ENCODE measurements around the gene SCGB1C2.

GRCh38 chr17:137376-137752, at the start of gene SCGB1C2:
Gene SCGB1C2, plus strand, starts transcription at chr17:137569.
- PRO-cap: no peak
- RAMPAGE, long total RNA, 2 experiments: no peak in any of the 2 experiments

DNA sequence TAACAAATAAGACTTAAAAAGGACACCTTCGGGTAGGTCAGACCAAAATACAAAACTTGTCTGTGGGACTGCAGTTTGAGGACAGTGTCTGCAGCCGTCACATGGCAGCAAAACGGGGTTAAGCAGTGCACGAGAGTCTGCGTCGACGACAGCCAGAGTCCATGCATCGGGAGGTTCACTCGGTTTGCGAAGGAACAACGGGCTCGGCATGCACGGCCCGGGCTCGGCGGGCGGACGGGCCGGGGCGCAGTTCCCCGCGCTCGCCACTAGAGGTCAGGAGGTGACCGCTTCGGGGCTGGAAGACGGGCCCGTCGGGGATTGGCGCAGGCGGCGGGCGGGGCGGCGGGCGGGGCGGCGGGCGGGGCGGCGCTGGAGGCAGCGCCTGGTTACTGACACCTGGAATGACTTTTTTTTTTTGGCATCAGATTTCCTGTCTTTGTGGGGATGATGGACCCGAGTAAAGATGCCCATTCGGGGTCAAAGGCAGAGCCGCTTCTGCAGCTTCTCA, 6.4 kb downstream of the SCGB1C2 start:
- PRO-cap: no peak
- RAMPAGE, long total RNA, 2 experiments: no peak in any of the 2 experiments

DNA sequence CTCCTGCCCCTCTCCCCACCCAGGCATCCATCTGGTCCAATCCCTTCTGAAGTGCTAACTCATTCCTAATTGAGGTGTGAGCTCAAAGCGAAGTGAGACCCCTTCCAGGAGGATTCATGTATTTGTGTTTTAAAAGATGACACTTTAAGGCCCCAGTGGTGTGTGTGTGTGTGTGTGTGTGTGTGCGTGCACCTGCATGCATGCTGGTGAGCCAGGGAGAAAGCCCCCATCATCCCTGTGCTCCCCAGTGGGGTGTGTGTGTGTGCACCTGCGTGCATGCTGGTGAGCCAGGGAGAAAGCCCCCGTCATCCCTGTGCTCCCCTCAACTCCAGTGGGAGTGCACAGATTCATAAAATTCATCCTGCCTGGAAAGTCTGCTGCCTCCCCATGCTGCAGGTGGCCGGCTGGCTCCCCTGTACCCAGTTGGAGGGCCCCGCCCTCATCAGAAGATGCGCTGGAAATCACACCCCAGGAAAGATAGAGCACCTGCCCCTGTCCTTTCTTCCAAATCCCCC, 84.7 kb upstream of the DOC2B start:
- PRO-cap: no peak
- RAMPAGE, long total RNA, 2 experiments: start-site peak on the minus strand in 1 of 2 experiments, centred at position 319 of the sequence, 6 reads per replicate

- PRO-cap: no peak
- RAMPAGE, long total RNA, 2 experiments: no peak in any of the 2 experiments
Measured at GRCh38 chr17:349751-350157, 2.9 kb downstream of the RPH3AL start.

DNA sequence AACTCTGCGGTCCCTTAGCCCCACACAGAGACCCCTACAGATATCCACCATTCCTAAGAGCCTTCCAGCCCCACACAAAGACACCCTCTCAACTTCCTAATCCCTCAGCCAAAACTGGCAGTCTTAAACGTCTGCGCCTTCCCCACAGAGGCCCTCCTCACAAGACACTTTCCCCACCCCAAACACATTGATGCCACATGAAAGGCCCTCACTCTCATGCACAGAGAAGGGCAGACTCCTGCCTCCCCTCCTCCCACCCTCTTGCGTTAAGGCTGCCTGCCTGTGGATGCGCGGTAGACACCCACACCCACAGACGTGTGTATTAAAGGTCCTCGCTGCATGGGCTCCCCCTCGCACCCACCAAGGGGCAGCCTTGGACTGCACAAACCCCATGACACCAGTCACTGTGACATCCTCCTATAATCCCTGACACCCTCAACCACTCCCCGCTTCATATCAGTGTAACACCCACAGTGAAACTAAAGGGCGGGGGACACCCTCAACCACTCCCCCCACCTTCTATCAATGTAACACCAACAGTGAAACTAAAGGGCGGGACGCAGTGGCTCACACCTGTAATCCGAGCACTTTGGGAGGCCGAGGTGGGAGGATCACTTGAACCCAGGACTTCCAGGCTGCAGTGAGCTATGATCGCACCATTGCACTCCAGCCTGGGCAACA, 851 bp downstream of the C17orf97 start:
- PRO-cap: no peak
- RAMPAGE, long total RNA, 2 experiments: no peak in any of the 2 experiments

GRCh38 chr17:489722-490660, 79.9 kb downstream of the C17orf97 start:
- PRO-cap: unidirectional peak, plus-strand start at chr17:489946
- RAMPAGE, long total RNA, 2 experiments: no peak in any of the 2 experiments

- PRO-cap: no peak
- RAMPAGE, long total RNA, 2 experiments: no peak in any of the 2 experiments
Measured at GRCh38 chr17:522895-523314, 112.8 kb downstream of the C17orf97 start.

- PRO-cap: no peak
- RAMPAGE, long total RNA, 2 experiments: no peak in any of the 2 experiments
Measured at GRCh38 chr17:596122-596758, 118.4 kb downstream of the VPS53 start.

DNA sequence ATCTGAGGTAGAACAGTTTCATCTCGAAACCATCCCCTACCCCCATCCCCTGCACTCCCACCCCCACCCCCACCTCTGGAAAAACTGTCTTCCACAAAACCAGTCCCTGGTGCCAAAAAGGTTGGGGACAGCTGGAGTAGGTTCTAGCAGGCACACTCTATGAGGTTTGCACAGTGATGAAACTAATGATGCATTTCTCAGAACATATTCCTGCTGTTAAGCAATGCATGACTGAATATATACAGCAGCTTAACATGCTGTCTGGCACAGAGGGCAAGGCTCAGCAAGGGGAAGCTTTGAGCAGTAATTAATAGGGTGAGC, 107.9 kb downstream of the VPS53 start:
- PRO-cap: no peak
- RAMPAGE, long total RNA, 2 experiments: no peak in any of the 2 experiments

- PRO-cap: no peak
- RAMPAGE, long total RNA, 2 experiments: no peak in any of the 2 experiments
Measured at GRCh38 chr17:731725-731992, 737 bp upstream of the TLCD3A start.

DNA sequence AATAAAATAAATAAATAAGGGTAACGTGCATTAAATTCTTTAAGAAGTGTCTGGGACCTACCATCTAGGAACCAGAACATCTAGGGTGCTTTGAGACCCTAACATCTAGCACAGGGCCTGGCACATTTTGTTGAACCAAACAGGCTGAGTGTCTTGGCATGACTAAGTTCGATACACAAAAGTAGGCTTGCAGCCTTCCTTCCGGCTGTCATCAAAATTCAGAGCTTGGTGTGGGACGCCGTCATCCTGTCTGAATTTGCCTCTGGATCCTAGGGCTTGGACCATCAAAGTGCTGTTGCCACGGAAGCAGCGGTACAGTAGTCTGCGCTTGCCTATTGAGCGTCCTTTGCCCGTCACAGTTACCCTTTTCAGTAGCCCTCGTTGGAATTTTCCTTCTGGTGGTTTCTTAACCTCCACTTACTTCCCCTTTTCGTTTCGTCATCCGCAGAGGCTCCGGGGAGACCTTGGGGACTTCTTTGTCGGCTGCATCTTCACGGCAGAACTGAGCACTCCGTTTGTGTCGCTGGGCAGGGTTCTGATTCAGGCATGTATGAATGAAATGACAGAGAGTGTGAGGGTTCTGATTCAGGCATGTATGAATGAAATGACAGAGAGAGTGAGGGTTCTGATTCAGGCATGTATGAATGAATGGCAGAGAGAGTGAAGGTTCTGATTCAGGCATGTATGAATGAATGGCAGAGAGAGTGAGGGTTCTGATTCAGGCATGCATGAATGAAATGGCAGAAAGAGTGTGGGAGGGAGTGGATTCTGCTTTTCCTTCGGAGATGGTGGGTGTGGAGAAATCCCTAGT, 7.9 kb downstream of the TLCD3A start:
- PRO-cap: no peak
- RAMPAGE, long total RNA, 2 experiments: no peak in any of the 2 experiments

GRCh38 chr17:910028-910247, 69.6 kb downstream of the NXN start:
- PRO-cap: unidirectional peak, plus-strand start at chr17:910156
- RAMPAGE, long total RNA, 2 experiments: no peak in any of the 2 experiments

DNA sequence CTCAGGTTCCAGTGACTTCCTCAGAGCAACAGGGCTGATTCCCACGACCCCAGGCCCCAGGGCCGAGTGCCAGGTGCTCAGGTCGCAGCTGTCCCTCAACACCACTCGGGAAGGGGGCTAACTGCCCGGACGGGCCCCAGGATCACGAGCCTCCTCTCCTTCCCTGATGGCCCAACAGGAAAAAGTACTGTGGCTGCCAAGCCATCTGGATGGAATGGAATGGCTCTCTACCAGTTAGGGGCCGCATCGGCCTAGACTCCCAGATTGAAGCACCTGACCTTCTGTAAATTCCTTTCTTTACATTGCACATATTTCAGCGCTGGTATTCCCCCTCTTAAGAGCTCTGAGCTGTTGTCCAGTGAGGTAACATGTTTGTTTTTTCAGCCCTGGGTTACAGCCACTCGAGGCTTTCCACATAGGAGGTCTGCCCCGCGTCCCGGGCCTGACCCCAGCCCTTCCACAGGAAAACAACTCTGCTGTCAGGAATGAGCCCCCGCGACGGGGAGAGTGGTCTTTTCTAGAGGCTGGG, 24.9 kb downstream of the NXN start:
- PRO-cap: no peak
- RAMPAGE, long total RNA, 2 experiments: no peak in any of the 2 experiments

- PRO-cap: unidirectional peak, plus-strand start at chr17:978336; bidirectional peak, plus-strand start at chr17:978629, minus-strand start at chr17:978600
- RAMPAGE, long total RNA, 2 experiments: no peak in any of the 2 experiments
Measured at GRCh38 chr17:977796-978749, 1.5 kb downstream of the NXN start.

- PRO-cap: no peak
- RAMPAGE, long total RNA, 2 experiments: no peak in any of the 2 experiments
Measured at GRCh38 chr17:1045324-1045903, 48.5 kb downstream of the TIMM22 start.

GRCh38 chr17:1078619-1079419, 81.9 kb downstream of the TIMM22 start:
- PRO-cap: no peak
- RAMPAGE, long total RNA, 2 experiments: no peak in any of the 2 experiments

- PRO-cap: no peak
- RAMPAGE, long total RNA, 2 experiments: no peak in any of the 2 experiments
Measured at GRCh38 chr17:1108598-1108714, 71.3 kb downstream of the ABR start.

GRCh38 chr17:1109996-1110521, 69.7 kb downstream of the ABR start:
- PRO-cap: no peak
- RAMPAGE, long total RNA, 2 experiments: no peak in any of the 2 experiments

- PRO-cap: no peak
- RAMPAGE, long total RNA, 2 experiments: no peak in any of the 2 experiments
Measured at GRCh38 chr17:1396638-1397110, 3.3 kb downstream of the YWHAE start.

- PRO-cap: no peak
- RAMPAGE, long total RNA, 2 experiments: no peak in any of the 2 experiments
Measured at GRCh38 chr17:1421432-1421873, 21.4 kb upstream of the YWHAE start.